ENCODE results near the gene RALGPS1.

DNA sequence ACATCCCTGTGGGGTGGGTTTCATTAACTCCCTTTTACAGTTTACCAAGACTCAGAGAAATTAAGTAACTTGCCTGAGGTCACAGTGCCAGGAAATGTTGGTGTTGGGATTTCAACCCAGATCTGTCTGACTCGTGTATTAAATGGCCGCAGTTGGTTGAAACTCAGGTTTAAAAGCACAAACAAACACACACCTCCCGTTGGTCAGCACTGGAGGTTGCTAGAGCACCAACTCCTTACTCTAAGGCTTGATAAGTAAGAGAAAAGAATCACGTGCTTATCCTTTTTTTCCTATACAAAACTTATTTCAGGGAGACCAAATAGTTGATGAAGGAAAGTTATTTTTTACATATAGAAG is 63.6 kb downstream of the MVB12B start:
- PRO-cap: no peak
- RAMPAGE, long total RNA: no peak

DNA sequence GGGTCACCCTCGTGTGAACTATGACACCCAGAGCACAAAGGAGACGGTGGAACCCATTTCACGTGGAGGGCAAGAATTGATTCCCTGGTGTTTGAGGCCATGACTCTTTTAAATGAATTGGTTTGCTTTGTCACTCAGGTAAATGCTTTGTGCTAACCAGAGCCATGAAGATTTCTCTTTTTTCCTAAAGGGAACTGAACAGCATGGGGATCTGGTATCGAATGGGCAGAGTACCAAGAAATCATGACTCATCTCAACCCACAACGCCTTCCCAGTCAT is 68.7 kb downstream of the MVB12B start:
- PRO-cap: no peak
- RAMPAGE, long total RNA: no peak

GRCh38 chr9:126496481-126496850 is 117.3 kb upstream of the LMX1B start:
- PRO-cap: no peak
- RAMPAGE, long total RNA: no peak

DNA sequence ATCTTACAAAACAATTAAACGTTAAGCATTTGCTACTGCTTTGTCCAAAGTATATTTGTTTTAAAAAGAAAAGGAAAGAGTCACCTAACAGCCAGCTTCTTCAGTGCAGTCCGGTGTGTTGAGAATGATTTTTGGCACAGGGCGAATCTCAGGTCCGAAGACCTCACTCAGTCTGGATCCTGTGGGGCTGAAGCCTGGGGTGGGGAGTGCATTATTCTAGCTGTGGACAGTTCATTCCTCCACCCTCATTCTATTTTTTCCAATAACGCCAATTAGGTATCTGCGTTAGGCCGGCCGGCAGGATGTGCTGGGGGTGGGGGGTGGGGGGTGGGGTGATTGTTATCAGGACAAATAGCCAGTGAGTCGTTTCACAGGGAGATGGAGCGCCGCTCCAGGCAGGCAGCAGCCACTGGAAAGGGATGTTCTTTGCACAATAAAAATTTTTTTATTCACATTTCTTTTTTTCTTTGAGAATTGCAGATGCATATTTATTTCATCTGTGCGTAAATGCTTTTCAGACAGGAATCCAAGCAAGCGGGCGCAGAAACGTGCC is 3.9 kb downstream of the LMX1B start:
- PRO-cap: no peak
- RAMPAGE, long total RNA: no peak

GRCh38 chr9:126673545-126674104 is 59.9 kb downstream of the LMX1B start:
- PRO-cap: no peak
- RAMPAGE, long total RNA: no peak

DNA sequence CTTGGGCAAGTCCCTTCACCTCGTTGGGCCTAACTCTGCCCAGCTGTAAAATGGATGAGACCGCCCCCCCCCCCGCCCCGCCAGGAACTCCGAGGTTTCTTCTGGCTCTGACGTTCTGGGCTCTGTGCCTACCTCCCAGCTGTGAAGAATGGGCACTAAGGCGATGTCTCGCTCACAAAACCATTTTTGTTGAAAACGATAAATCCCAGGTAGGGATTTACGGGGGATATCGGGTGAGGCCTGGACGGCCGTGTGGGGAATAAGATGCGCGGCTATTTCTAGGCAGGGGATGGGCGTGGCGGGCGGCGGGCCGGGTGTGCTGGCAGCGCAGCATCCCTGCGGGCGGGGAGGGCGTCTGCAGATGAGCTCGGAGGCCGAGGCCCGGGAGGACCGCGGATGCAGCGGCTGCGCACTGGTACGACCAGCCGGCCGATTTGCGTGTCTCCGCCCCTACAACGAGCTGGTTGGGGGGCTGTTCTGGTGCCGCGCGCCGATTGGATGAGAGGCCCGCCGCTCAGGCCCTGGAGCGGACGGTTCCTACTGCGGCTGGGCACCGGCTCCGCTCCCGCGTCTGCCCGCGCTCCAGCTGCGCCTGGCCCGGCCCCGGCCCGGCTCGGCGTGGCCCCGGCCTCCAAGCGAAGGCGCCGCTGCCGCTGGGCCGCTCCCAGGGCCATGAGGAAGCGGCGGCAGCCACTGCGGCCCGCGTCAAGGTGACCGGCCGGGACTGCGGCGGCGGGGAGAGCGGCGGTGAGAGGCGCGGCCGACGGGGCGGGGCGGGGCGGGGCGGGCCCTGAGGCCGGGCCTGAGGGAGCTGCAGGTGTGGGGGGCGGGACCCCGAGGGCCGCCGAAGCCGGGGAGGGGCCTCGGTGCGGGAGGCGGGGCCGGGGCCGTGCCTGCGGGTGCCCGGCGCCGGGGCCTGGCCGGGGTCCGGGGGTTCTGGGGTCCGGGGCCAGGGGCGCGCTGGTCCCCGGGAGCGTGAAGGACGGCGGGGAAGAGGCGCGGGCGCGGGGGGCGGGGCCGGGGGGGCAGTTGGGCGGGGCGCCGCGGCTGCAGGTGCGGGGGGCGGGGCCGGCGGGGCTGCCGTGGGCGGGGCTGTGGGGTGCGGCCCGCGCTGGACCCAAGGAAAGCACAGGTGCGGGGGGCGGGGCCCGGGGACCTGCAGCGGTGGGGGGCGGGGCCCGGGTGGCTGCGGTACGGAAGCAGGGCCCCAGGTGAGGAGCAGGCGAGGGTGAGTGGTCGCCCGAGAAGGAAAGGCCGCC is at the start of gene RALGPS1:
Gene RALGPS1, plus strand, starts transcription at position 517 of the 1,259 bp plus-strand sequence.
- PRO-cap: no peak
- RAMPAGE, long total RNA: no peak

DNA sequence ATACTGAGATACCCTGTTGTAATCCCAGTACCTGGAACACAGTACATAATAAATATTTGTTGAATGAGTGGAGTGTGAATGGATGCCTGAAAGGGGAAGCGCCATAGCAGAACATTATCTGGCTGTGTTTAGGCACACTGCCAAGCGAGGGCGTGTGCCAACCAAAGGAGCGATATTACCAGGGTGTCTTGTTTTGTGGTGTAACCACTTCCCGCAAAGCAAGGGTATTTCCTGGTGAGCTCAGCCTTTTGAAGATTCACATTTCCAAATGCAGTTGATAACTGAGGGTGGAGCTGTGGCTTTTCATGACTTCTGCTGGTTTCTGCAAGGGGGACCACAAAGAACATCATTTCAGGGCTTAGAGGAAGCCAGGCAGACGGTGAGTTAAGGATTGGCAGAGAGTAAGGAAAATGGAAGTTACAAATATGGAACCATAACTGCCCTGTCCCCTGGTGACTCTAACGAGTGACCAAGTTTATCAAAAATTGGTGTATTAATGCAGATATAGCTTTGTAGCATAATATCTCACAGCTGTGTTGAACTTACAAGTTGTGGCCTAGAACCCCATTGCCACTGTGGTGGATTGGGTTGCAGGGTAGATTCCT is 71.3 kb downstream of the RALGPS1 start:
- PRO-cap: no peak
- RAMPAGE, long total RNA: no peak

DNA sequence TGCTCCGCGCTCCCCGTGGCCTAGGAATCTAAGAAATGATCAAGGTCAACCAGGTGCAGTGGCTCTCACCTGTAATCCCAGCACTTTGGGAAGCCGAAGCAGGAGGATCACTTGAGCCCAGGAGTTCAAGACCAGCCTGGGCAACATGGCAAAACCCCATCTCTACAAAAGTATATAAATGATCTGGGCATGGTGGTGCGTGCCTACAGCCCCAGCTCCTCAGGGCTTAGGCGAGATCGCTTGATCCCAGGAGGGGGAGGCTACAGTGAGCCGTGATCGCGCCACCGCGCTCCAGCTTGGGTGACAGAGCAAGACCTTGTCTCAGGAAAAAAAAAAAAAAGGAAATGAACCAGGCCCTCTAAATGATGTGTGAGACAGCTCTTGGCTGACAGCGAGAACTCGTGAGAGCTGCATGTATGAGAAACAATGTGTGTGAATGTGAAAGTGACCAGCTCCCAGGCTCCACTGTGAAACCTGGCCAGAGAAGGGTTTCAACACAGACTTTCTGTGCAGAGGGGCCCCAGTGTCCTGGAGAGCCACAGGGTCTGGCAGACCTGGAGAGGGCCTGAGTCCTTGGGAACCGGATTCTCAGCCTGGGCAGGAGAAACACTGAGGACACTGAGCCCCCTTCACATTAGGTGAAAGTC is 61.7 kb upstream of the ANGPTL2 start:
- PRO-cap: no peak
- RAMPAGE, long total RNA: no peak

DNA sequence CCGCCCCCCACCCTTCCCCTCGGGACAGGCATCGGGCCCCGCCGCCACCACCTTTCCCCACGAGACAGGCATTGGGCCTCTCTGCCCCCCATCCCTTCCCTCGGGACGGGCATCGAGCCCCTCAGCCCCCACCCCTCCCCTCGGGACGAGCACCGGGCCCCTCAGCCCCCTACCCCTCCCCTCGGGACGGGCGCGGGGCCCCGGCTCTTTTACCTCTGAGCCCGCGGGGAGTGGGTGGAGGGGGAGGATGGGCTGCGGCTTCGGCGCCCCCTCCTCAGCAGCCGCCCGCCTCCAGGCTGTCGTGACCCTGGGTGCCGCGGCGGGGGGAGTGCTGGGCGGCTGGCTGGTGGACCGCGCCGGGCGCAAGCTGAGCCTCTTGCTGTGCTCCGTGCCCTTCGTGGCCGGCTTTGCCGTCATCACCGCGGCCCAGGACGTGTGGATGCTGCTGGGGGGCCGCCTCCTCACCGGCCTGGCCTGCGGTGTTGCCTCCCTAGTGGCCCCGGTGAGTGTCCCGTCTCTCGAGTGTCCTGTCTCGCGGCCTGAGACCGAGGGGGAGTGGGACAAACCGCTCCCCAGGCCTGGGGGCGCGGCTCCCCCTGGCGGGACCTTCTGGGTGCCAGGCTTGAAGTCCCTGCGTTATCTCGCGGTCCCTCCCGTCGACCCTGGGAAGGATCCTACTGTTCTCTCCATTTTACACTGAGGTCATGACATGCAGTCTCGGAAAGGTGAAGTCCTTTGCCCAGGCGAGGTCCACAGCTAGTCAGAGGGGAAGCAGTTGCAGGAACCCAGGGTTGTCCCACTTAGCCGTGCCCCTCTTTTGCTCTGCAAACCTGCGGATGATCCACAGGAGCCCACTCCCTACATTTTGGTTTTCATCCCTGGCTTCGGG is 885 bp downstream of the SLC2A8 start:
- PRO-cap: no peak
- RAMPAGE, long total RNA: no peak

DNA sequence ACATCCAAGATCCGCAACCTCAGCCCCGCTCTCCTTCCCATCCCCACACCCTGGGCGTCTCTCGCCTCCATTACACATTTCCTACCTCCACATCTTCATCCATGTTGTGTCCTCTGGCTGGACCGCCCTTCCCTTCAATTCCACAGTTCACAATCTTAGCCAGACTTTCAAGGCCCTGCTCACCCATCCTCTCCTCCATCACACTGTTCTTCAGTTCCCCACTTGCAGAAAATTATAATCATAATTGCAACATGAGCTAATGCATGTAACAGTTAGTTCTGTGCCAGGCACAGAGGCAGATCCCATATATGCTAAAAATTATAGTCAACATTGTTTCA is 25.3 kb downstream of the NIBAN2 start:
- PRO-cap: no peak
- RAMPAGE, long total RNA: no peak

DNA sequence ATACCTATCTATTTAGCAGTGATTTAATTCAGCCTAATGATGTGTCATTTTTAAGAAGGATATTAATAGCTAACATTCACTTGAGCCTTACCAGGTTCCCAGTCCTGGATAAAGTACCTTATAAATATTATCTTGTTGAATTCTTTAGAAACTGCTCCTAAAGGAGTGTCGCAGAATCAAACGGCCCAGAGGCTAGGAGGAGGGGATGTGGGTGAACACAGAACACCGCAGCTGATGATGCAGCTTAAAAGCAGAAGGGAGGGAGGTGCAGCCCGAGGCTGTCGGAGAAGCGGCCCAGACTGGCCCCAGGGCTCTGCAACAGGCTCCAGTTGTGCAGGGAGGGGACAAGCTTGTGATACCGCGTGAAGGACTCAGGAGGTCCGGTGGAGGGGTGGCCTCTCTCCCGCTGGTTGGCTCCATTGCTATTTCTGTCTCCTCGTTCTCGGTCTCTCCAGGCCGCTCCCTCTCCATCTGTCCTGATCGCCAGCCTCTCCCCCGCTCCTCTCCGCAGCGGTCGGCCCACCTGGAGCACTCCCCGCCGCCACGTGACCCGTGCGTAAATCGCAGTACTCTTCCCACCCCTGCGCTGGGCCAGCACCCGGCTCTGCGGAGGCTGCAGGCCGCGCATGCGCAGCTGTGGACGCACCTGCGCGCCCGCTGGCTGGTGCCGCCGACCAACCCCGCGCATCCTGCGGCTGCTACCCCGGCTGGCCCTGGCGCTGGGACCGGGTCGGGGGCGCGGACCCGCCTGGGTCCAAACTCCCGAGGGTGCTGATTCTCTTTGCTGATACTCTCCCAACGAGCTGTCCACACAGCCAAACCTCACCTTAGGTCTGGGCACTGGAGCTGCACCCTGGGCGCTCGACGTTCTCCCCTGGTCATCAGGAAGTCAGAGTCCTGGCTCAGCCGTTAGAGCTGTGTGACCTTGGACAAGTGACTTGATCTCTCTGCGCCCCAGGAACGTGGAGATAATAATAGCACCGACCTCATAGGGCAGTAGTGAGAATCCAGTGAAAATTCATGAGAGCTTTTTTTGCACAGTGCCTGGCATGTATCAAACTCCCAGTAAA is 3.8 kb upstream of the STXBP1 start:
- PRO-cap: no peak
- RAMPAGE, long total RNA: no peak

DNA sequence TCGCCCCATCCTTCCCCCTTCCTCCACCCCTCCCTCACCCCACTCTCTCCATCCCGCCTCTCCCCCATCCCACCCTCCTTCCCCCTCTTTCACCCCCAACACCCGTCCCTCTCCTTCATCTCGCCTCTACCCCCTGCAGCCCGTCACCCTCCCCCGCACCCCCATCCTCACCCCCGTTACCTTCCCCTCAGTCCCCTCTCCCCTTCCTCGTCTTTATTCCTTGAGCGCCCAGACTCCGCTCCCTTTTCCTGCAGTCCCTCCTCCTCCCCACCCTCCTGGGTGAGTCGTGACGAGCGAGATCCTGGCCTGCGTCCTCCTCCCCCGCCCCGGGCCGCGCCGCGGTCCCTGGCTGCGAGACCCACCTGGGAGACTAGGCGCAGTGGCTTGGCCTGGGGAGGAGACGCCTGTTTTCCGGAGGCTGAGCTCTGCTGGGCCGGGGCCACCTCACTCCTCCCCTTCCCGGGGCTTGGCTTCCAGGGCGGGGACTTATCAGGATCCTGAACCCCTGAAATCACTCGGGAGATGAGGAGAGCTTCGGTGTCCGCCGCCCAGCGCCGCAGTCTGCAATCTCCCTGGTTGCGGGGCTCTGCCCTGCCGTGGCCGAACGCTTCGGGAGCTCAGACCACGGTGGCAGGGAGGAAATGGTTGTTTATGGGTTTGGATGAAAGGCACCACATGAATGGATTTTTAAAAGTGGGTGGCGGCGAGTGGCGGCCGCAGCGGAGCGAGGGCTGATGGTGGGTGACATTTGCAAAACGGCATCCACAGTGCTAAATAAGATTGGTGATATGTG is 908 bp downstream of the STXBP1 start:
- PRO-cap: no peak
- RAMPAGE, long total RNA: no peak

- PRO-cap: no peak
- RAMPAGE, long total RNA: no peak
These were observed 8.1 kb downstream of the TTC16 start for GRCh38 chr9:127723956-127724491.

GRCh38 chr9:127769699-127770735 is 8.4 kb downstream of the SH2D3C start:
- PRO-cap: no peak
- RAMPAGE, long total RNA: no peak

DNA sequence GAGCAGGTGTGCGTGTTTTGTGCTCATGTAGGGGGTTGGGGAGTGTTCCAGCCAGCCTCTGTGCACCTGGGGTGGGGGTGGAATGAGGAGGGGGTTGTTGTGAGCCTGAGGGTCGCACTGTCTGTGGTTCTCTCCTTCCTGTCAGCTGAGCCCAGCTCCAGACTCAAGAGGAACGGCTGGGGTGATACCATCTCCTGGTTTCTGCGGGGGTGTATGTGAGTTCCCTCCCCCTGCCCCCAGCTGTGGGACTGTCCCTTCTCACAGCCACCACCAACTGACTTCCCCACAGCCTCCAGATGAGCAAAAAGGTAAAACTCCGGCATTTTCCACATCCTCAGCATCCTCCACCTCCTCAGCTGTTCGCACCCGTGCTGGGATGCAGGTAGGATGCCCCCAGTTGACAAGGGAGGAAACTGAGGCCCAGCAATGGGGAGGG is 2.2 kb downstream of the SH2D3C start:
- PRO-cap: no peak
- RAMPAGE, long total RNA: no peak

- PRO-cap: no peak
- RAMPAGE, long total RNA: no peak
These were observed 6.3 kb upstream of the FPGS start for GRCh38 chr9:127796194-127796880.

- PRO-cap: no peak
- RAMPAGE, long total RNA: no peak
These were observed 1.1 kb downstream of the FPGS start for GRCh38 chr9:127803462-127804601.

DNA sequence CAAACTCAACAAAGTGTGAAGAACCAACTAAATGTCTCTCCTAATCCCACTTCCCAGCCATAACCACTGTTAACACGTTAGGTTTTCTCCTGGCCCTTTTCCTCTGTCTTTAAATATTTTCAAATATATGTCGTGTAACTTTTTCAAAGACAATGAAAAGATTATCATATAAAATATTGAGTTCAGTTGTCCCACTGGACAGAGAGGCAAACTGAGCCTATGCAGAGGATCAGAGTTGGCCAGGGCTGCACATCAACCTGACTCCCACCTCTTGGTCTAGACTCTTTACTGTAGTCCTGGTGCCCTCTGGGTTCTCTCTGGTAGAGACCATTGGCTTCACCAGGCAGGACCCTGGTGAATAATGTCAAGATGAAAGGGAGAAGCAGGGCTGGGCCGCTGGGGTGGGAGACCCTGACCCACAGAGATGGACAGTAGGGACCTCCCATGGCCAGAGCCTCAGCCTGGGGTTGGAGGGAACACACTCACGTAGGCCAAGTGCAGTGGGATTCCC is 25.2 kb downstream of the ENG start:
- PRO-cap: no peak
- RAMPAGE, long total RNA: no peak

GRCh38 chr9:127859980-127860741 is 5.7 kb upstream of the ENG start:
- PRO-cap: no peak
- RAMPAGE, long total RNA: no peak

- PRO-cap: no peak
- RAMPAGE, long total RNA: no peak
These were observed 6.9 kb upstream of the DPM2 start for GRCh38 chr9:127944529-127945022.

Data from spinal cord (tissue), 3 donors.